ENCODE measurements around a stretch of chr1.

GRCh38 chr1:95955467-95955844 lies 721.4 kb downstream of the RWDD3 start:
- PRO-cap, 2 experiments: no peak in any of the 2 experiments
- RAMPAGE, long total RNA, 4 experiments: no peak in any of the 4 experiments

DNA sequence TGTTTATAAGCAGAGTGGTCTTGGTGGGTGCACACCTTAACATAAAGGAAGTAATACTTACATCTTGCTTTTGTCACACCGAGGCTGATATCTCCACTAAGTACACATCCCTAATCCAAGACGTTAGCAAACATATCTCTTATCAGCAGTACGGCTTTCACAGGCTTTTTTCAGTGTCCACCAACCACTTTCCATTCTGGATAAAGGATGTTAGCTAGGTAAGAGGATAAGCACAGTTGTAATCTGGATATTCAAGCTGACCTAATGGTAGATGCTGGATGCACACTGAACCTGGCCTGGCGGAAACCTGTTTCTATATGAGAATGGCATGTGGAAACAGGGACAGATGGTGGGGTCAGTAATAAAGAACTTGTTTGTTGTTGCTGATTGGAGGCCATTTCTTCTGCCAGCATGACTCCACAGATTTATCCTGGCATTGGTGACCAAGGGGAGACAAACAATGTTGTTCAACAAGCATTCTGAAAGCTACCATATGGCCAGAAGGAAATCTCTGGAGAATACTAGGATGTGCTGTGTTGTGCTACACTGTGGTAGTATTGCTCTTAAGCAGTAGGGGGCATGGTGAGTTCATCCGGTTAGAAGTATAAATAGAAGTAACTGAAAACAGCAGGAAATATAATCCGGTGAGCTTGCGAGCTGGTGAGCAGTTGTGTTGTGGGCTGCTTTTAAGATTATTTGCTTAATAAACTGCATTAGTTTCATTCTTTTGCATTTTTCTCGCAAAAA lies 416.5 kb downstream of the PTBP2 start:
- PRO-cap, 2 experiments: peak in 1 of 2 experiments; most common plus-strand start position 637 of the sequence (in 1)
- RAMPAGE, long total RNA, 4 experiments: no peak in any of the 4 experiments

DNA sequence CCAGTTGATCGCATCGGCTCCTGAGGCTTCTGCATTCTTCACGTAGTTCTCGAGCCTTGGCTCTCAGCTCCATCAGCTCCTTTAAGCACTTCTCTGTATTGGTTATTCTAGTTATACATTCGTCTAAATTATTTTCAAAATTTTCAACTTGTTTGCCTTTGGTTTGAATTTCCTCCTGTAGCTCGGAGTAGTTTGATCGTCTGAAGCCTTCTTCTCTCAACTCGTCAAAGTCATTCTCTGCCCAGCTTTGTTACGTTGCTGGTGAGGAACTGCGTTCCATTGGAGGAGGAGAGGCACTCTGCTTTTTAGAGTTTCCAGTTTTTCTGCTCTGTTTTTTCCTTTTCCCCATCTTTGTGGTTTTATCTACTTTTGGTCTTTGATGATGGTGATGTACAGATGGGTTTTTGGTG lies 565.1 kb downstream of the PTBP2 start:
- PRO-cap, 2 experiments: no peak in any of the 2 experiments
- RAMPAGE, long total RNA, 4 experiments: no peak in any of the 4 experiments

DNA sequence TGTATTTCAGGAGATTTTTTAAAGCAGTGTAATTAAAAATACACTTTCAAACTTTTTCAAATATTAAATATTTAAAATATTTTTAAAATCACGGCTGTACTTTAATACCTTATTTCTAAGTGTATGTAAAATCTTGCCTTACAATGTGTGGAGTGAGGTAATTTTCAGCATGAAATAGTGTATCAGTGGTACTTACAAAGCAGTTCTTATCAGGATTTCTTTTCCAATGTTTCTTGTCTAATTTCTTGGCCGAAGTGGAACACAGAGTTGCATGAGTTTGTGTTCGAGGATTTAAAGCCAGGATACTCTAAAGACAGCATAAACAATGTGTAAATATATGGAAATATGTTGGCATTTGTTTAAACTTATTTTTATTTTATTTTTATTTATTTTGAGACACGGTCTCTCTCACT lies 37.8 kb downstream of the DPYD start:
- PRO-cap, 2 experiments: no peak in any of the 2 experiments
- RAMPAGE, long total RNA, 4 experiments: start-site peak on the minus strand in 2 of 4 experiments, centred at positions 236 to 274 of the sequence, 84 to 319 reads per replicate

GRCh38 chr1:98049436-98049754 lies 128.6 kb upstream of the DPYD start:
- PRO-cap, 2 experiments: no peak in any of the 2 experiments
- RAMPAGE, long total RNA, 4 experiments: no peak in any of the 4 experiments

DNA sequence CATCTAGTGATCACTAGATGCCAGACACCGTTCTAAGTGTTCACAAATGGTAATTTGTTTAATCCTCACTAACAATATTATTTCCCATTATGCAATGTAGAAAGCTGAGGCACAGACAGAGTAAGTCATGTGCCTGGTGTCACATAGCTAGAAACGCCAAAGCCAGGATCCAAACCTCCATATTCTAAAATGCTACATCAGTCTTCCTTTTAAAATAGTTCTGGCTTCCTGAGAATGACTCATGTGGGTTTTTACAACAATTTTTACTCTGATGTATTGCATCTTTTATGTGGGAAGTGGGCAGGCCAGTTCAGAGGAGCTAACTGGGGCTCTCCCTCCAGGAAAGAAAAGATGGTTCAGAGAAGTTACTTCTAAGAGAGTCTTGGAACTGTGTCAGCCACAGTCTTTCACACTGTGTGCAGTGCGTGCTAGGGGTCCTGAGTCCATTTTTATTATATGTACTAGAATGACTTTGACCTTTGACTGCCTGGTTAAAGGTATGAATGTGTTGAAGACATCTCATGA lies 177.4 kb downstream of the PLPPR4 start:
- PRO-cap, 2 experiments: no peak in any of the 2 experiments
- RAMPAGE, long total RNA, 4 experiments: no peak in any of the 4 experiments

- PRO-cap, 2 experiments: peak in 1 of 2 experiments; most common plus-strand start chr1:99639129 (in 1)
- RAMPAGE, long total RNA, 4 experiments: no peak in any of the 4 experiments
Observed at GRCh38 chr1:99638739-99639267, 7.1 kb upstream of the PALMD start.

- PRO-cap, 2 experiments: no peak in any of the 2 experiments
- RAMPAGE, long total RNA, 4 experiments: no peak in any of the 4 experiments
Observed at GRCh38 chr1:99650075-99650412, 4.1 kb downstream of the PALMD start.

DNA sequence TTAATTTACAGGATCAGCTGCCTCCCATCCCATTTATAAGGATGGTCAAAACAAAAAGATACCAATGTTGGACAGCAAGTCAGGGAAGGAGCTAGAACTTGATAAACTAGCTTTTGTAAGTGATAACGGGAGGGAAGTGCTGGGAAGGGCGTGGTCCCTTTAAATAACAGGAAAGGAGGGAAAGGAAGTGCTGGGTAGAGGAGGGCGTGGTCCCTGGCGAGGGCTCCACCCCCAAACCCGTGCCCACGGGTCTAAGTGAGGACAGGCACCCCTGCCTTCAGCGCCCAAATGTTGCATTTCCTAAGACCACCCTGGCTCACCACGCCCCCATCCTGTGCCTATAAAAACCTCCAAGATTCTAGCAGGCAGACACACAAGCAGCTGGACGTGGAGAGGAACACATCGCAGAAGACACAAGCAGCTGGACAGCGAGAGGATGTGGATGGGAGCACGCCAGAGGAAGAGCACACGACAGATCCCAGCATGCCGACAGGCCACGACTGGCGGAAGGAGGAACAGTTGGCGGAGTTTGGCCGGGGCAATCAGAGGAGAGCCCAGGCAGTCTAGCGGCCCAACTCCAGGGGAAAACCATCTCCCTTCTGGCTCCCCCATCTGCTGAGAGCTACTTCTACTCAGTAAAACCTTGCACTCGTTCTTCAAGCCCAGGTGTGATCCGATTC lies 58.5 kb downstream of the PALMD start:
- PRO-cap, 2 experiments: no peak in any of the 2 experiments
- RAMPAGE, long total RNA, 4 experiments: no peak in any of the 4 experiments

DNA sequence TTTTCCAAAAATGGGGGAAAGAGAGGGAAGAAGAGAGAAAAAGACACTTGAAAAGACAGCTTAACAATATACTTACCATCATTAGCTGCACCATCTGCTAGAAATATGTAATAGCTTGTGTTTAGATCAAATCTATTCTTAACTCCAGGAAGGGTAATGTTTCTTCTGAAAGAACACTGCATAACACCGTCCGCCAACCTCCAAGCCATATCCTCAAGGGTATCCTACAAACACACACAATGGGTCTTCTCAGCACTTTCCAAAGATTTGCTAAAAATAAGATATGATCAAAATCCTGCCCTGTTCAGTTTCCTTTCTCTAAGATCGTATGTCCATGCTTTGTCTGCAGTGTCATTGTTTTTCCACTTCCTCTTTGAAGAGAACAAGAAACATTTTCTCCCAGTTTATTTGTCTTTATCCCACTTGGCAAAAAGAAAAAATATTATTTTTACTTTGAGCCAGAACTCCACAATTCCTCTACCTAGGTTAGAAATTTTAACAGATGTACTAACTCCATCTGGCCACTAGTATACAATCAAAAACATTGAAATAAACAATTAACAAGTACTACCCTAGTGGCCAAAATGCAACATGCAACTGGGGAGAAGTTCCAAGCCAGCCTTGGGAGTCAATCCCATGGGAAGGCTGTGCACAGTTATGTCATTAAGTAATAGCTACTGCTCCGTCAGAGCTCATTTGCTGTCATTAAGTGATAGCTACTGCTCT lies 37.9 kb downstream of the FRRS1 start:
- PRO-cap, 2 experiments: no peak in any of the 2 experiments
- RAMPAGE, long total RNA, 4 experiments: no peak in any of the 4 experiments

DNA sequence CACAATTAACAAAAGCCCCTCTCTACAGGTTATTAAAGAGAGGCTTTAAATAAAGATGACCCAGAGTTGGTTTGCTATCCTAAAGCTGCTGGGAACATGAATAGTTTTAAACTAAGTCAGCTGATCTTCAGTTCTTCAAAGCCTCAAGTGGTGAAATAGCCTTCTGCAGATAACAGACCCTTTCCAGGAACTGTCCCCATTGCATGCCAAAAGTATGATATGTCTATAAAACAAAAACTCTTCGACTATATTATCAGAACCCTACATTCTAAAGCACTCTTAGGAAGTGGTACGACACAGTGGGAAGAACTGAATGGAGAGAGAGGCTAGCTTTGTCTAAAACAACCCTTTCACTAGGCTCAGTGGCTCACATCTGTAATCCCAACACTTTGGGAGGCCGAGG lies 2.0 kb upstream of the FRRS1 start:
- PRO-cap, 2 experiments: no peak in any of the 2 experiments
- RAMPAGE, long total RNA, 4 experiments: no peak in any of the 4 experiments

DNA sequence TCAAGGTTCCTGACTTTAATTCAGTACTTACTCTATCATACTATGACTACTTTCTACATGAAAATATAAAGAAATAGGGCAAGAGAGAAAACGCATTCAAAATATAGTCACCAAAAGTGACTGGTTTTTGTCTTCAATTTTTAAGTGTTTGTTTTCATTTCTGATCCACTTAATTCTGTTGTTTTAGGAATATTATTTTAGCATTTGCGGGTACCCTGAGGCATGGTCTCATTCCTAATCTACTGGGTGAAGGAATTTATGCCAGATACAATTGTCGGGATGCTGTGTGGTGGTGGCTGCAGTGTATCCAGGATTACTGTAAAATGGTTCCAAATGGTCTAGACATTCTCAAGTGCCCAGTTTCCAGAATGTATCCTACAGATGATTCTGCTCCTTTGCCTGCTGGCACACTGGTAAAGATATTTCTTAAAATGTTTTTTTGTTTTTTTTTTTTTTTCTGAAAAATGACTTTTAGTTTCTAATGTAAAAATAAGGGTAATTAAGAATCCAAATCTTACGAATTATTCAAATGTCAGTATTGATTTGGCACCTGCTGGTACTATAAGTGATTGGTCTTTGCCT lies 50.4 kb downstream of the AGL start:
- PRO-cap, 2 experiments: no peak in any of the 2 experiments
- RAMPAGE, long total RNA, 4 experiments: no peak in any of the 4 experiments

- PRO-cap, 2 experiments: no peak in any of the 2 experiments
- RAMPAGE, long total RNA, 4 experiments: no peak in any of the 4 experiments
Observed at GRCh38 chr1:100020295-100020881, 17.5 kb upstream of the MFSD14A start.

GRCh38 chr1:100036572-100037200 lies 1.2 kb upstream of the MFSD14A start:
- PRO-cap, 2 experiments: no peak in any of the 2 experiments
- RAMPAGE, long total RNA, 4 experiments: no peak in any of the 4 experiments

- PRO-cap, 2 experiments: no peak in any of the 2 experiments
- RAMPAGE, long total RNA, 4 experiments: no peak in any of the 4 experiments
Observed at GRCh38 chr1:100186784-100186983, 8.6 kb upstream of the LRRC39 start.

- PRO-cap, 2 experiments: no peak in any of the 2 experiments
- RAMPAGE, long total RNA, 4 experiments: no peak in any of the 4 experiments
Observed at GRCh38 chr1:100353020-100353517, 763 bp downstream of the CDC14A start.

- PRO-cap, 2 experiments: no peak in any of the 2 experiments
- RAMPAGE, long total RNA, 4 experiments: no peak in any of the 4 experiments
Observed at GRCh38 chr1:100412879-100413590, 60.7 kb downstream of the CDC14A start.

GRCh38 chr1:100460973-100461680 lies 76.8 kb upstream of the GPR88 start:
- PRO-cap, 2 experiments: no peak in any of the 2 experiments
- RAMPAGE, long total RNA, 4 experiments: no peak in any of the 4 experiments

DNA sequence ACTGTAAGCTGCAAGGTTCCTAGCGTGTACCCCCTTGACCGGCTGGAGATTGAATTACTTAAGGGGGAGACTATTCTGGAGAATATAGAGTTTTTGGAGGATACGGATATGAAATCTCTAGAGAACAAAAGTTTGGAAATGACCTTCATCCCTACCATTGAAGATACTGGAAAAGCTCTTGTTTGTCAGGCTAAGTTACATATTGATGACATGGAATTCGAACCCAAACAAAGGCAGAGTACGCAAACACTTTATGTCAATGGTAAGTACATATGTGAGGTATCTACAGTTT lies 11.7 kb downstream of the VCAM1 start:
- PRO-cap, 2 experiments: no peak in any of the 2 experiments
- RAMPAGE, long total RNA, 4 experiments: no peak in any of the 4 experiments

- PRO-cap, 2 experiments: no peak in any of the 2 experiments
- RAMPAGE, long total RNA, 4 experiments: no peak in any of the 4 experiments
Observed at GRCh38 chr1:101243487-101244173, 6.8 kb downstream of the S1PR1 start.

All from upper lobe of left lung (tissue), 5 donors.